Metastatic Liver Carcinoma in the Lung (tissue), 2 donors: ENCODE measurements around the gene TRIM40.

- PRO-cap, 2 experiments: no peak in any of the 2 experiments
Measured at GRCh38 chr6:28981873-28982536, 23.1 kb downstream of the ZNF311 start.

DNA sequence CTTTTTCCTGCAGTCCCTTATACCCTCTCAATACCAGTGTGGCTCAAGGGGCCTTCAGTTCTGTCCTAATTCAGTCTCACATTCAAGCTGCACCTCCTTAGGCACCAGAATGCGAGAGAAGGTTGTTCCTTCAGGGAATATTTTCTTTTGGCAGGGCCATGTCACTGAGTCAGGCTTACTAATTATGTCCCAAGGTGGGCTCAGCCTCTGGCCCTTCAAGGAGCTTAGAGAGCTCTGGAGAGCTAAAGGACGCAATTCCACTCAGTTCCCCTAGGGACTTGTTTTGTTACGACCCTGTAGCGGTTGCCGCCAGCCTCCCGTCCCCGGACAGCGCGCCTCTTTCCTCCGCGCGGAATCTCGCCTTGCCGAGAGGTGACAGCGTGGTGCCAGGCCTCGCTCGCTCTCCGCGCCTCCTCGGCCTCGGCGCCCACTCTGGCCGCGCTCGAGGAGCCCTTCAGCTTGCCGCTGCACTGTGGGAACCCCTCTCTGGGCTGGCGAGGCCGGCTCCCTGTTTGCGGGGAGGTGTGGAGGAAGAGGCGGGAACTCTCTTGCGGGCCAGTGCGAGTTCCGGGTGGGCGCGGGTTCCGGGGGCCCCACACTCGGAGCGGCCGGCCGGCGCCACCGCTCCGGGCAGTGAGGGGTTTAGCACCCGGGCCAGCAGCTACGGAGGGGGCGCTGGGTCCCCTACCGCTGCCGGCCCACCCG is 9.6 kb upstream of the ZNF311 start:
- PRO-cap, 2 experiments: no peak in any of the 2 experiments

GRCh38 chr6:29661690-29662148 is 4.8 kb downstream of the MOG start:
- PRO-cap, 2 experiments: no peak in any of the 2 experiments

GRCh38 chr6:29886265-29886740 is 56.0 kb upstream of the HLA-A start:
- PRO-cap, 2 experiments: peak in 1 of 2 experiments; most common plus-strand start chr6:29886443 (in 1)

DNA sequence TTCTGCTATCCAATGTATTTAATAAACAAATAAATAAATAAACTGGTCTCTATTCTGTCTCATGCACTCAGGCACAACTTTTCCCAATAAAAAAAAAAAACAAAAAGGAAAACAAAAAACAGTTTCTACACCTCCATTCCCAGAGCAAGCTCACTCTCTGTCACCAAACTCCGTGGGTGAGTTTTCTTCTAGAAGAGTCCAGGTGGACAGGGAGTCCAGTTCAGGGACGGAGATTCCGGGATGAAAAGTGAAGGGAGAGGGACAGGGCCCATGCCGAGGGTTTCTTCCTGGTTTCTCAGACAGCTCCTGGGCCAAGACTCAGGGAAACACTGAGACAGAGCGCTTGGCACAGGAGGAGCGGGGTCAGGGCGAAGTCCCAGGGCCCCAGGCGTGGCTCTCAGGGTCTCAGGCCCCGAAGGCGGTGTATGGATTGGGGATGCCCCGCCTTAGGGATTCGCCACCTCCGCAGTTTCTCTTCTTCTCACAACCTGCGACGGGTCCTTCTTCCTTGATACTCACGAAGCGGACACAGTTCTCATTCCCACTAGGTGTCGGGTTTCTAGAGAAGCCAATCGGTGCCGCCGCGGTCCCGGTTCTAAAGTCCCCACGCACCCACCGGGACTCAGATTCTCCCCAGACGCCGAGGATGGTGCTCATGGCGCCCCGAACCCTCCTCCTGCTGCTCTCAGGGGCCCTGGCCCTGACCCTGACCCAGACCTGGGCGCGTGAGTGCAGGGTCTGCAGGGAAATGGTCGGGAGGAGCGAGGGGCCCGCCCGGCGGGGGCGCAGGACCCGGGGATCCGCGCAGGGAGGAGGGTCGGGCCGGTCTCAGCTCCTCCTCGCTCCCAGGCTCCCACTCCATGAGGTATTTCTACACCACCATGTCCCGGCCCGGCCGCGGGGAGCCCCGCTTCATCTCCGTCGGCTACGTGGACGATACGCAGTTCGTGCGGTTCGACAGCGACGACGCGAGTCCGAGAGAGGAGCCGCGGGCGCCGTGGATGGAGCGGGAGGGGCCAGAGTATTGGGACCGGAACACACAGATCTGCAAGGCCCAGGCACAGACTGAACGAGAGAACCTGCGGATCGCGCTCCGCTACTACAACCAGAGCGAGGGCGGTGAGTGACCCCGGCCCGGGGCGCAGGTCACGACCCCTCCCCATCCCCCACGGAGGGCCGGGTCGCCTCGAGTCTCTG is 54.8 kb upstream of the HLA-A start:
- PRO-cap, 2 experiments: peak in 2 of 2 experiments; most common plus-strand start position 625 of the sequence (in 2); most common minus-strand start position 425 of the sequence (in 1)

DNA sequence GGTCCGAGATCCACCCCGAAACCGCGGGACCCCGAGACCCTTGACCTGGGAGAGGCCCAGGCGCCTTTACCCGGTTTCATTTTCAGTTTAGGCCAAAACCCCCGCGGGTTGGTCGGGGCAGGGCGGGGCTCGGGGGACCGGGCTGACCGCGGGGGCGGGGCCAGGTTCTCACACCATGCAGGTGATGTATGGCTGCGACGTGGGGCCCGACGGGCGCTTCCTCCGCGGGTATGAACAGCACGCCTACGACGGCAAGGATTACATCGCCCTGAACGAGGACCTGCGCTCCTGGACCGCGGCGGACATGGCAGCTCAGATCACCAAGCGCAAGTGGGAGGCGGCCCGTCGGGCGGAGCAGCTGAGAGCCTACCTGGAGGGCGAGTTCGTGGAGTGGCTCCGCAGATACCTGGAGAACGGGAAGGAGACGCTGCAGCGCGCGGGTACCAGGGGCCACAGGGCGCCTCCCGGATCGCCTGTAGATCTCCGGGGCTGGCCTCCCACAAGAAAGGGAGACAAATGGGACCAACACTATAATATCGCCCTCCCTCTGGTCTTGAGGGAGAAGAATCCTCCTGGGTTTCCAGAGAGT is 53.9 kb upstream of the HLA-A start:
- PRO-cap, 2 experiments: peak in 2 of 2 experiments; most common plus-strand start position 171 of the sequence (in 2); most common minus-strand start position 68 of the sequence (in 2)

GRCh38 chr6:29926396-29926999 is 15.8 kb upstream of the HLA-A start:
- PRO-cap, 2 experiments: peak in 2 of 2 experiments; most common plus-strand start chr6:29926448 (in 2); most common minus-strand start chr6:29926789 (in 1)

DNA sequence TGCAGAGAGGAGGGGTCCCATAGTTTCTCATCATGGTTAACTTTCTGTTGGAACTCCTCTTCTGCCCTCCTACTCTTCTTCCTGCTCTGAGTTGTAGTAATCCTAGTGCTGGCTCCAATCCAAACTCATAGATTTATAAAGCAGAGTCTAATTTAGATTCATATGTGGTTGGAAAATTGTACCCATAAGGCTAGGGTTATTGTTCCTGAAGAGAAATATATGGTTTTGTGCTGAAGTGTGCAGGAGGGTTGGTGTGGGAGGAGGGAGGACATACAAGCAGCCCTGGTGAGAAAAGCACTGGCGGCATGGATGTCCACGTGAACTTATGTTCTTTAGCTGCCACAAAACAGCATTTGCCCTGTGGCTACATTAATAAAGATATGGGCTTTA is 3.9 kb downstream of the HLA-A start:
- PRO-cap, 2 experiments: no peak in any of the 2 experiments

DNA sequence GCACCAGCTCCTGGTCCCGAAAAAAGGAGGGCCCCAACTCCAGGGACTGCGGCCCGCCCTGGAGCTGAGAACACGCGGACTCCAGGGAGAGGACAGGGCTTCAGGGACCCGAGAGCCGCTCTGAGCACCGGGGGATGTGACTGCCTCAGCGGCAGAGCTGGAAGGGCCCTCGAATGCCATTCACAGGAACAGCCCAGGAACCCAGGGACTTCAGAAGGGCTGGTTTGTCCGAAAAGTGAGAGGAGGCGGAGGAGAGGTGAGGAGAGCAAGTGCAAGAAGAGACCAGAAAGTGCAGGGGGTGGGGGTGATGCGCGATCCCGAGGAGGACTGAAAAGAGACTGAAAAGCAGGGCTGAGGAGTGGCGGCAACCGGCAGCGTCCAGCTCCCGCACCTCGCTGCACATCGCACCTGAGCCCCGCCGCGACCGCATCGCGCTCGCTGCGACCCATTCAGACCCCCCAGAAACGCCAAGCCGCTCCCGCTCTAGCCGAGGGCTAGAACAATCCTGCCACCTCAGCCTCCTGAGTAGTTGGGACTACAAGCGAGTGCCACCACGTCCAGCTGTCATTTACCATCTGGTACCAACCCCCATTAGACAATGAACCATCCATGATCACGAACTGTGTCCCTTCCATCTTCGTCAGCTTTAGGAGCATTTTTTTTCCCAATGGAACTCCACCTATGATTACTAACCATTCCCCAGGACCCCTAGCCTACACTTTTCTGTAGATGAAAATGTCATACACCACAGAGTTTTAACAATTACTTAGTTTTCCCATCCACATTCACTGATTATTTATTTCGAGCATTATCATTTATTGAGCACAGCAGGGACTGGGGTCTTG is 33.2 kb downstream of the HLA-A start:
- PRO-cap, 2 experiments: no peak in any of the 2 experiments

- PRO-cap, 2 experiments: peak in 1 of 2 experiments; most common plus-strand start chr6:30006576 (in 1); most common minus-strand start chr6:30006256 (in 1)
Measured at GRCh38 chr6:30006189-30007075, 54.6 kb upstream of the POLR1H start.

DNA sequence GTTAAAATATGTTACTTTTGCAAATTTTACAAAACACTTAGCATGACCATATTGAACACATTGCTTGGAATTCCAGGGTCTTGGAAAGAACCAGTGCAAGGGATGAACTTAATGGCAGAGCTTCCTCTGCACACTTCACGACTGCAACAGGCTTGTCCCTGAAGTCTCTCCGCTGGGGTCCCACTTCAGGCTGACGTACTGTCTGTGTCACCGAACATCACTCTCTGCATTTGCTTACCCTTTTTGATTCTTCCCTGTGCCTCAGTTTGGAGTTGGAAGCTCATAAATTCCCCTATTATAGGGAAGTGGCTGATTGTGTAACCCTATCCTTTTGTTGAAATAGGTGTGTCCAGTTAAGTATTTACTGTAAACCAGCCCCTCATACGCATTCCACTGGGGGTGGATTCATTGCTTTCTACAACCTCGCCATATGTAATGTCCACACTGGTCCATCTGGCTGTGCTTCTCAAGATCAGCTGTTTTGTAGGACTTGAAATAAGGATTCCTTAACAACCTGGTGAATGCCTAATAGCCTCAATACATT is 6.2 kb upstream of the TRIM40 start:
- PRO-cap, 2 experiments: no peak in any of the 2 experiments

DNA sequence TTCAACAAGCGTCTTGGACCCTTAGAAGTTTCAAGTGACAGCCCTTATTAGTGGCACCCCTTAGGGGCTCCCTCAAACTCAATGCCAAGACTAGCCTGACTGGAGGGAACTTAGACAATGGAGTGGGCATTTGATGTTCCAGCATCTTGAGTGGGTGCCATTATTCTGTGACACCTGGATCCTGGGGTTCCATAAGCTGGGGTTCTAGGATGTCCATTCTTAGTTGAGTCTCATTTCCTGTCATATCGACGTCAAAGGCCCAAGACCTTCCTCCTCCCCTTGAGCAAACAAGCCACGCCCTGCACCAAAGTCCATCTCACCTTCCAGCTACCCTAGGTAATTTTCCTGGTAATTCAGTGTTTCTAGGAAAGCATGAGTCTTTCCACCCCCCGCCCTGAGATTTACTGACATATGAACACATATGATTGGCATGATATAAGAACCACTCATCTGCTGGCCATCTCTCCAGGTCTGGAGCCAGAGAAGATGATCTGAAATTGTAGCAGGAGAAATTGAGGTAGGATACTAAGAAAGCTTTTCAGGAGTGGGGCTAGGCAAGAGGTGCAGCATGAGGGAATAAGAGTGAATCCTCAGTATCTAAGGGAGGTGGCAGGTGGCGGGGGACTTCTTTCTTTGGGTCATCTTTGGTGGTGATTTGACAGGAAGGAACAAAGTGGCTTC is at the start of gene TRIM40:
Gene TRIM40, plus strand, starts transcription at position 468 of the 681 bp plus-strand sequence.
- PRO-cap, 2 experiments: no peak in any of the 2 experiments

- PRO-cap, 2 experiments: peak in 2 of 2 experiments; most common plus-strand start chr6:30156440 (in 1)
Measured at GRCh38 chr6:30156028-30156650, 4.9 kb downstream of the TRIM10 start.

GRCh38 chr6:30158361-30159068 is 2.5 kb downstream of the TRIM10 start:
- PRO-cap, 2 experiments: no peak in any of the 2 experiments

DNA sequence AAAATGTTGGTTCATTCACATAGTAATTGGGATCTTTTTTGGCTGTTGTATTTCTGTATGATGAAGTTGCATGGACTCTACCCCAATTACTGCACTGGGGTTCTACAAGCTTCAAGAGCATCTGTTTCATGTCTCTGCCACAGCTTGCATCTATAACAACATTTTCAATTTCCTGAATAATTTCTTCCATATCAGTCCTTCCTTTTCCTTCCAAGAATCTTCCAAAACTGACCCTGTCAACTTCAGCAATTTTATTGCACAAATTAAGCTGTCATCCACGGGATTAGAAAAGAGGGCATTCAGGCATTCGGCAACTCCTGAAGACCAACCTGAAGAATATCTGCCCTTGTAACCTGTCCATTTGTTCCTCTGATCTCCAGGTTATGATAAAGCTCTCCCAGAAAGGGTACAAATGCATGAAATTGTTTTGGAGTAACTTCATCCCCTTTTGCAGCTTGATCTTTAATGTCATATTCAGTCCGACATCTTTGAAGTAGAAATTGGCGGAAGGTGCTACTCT is 23.8 kb downstream of the TRIM15 start:
- PRO-cap, 2 experiments: no peak in any of the 2 experiments

- PRO-cap, 2 experiments: no peak in any of the 2 experiments
Measured at GRCh38 chr6:30317345-30318198, 9.2 kb upstream of the TRIM39 start.

GRCh38 chr6:30325643-30326292 is 959 bp upstream of the TRIM39 start:
- PRO-cap, 2 experiments: no peak in any of the 2 experiments

GRCh38 chr6:30500465-30501269 is 11.4 kb downstream of the HLA-E start:
- PRO-cap, 2 experiments: peak in 2 of 2 experiments; most common plus-strand start chr6:30500889 (in 1); most common minus-strand start chr6:30500748 (in 2)

GRCh38 chr6:30597122-30597904 is 19.7 kb downstream of the PPP1R10 start:
- PRO-cap, 2 experiments: no peak in any of the 2 experiments

- PRO-cap, 2 experiments: no peak in any of the 2 experiments
Measured at GRCh38 chr6:30609629-30610725, 7.1 kb downstream of the PPP1R10 start.